Cardiac muscle cell (in vitro differentiated cells and primary cell): ENCODE measurements around a stretch of chr7.

GRCh38 chr7:39012782-39013297, 35.1 kb downstream of the POU6F2 start:
- RAMPAGE, long total RNA: no peak
- RRBS: no CpG with 5 or more reads among the region's 17 CpGs

DNA sequence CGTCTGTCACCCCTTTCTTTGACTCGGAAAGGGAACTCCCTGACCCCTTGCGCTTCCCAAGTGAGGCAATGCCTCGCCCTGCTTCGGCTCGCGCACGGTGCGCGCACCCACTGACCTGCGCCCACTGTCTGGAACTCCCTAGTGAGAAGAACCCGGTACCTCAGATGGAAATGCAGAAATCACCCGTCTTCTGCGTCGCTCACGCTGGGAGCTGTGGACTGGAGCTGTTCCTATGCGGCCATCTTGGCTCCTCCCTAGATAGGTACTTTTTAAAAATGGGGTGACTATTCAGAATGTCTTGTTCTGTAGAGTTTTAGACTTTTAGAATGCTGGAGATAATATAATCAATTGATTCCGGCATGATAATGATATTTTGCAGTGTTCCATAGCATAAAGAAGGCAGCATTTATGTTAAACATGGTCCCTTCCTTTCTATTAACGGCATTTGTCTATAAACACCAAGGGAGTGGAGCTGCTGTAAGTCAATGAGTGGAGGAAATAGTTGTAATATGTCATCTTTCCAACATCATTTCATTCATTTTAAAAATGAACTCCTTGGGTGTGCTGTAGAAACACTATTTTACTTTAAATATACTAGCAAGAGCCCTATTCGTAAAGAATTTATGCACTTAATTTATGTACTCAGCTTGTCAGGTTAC, 35.7 kb downstream of the POU6F2 start:
- RAMPAGE, long total RNA: no peak
- RRBS: no CpG with 5 or more reads among the region's 20 CpGs

GRCh38 chr7:39014657-39015023, 36.9 kb downstream of the POU6F2 start:
- RAMPAGE, long total RNA: no peak
- RRBS: no CpG with 5 or more reads among the region's 4 CpGs

DNA sequence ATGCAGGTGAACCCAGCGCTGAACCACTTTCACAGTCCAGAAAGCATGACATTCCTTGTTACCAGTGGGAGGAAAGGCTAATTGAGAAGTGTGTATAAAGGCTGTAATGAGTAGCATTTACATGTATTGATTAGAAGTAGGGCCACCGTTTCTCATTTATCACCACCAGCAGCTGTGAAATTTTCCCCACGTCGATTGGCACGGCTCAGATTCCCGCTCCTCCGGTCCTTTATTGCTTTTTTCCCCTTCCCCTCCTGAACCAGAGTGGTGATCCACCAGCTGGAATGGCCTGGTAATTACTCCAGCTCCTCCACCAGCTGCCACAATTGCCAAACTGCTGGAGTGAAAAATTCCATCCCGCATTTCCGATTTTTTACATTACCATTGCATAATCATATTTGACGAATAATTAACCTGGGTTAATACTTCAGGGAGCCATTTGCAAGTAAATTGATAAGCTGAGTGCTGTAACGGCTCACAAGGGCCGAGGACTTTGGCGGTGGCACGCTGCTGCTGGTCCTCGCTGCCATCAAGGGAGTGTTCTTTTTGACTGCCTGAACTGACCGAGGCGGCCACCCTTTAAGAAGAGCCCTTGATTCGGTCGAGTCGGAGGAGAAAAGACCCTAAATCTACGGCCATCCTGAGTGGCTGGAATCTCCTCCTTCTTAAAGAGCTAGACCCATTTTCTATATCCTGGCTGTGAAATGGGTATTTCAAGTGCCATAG, 153.4 kb downstream of the POU6F2 start:
- RAMPAGE, long total RNA: no peak
- RRBS: no CpG with 5 or more reads among the region's 21 CpGs

GRCh38 chr7:39458315-39458743, 107.9 kb upstream of the YAE1 start:
- RAMPAGE, long total RNA: no peak
- RRBS: no CpG with 5 or more reads among the region's 11 CpGs

GRCh38 chr7:39690146-39690657, 66.8 kb downstream of the RALA start:
- RAMPAGE, long total RNA: no peak
- RRBS: no CpG with 5 or more reads among the region's 5 CpGs

- RAMPAGE, long total RNA: no peak
- RRBS: no CpG with 5 or more reads among the region's 7 CpGs
Observed at GRCh38 chr7:39758153-39758730, 134.9 kb downstream of the RALA start.

DNA sequence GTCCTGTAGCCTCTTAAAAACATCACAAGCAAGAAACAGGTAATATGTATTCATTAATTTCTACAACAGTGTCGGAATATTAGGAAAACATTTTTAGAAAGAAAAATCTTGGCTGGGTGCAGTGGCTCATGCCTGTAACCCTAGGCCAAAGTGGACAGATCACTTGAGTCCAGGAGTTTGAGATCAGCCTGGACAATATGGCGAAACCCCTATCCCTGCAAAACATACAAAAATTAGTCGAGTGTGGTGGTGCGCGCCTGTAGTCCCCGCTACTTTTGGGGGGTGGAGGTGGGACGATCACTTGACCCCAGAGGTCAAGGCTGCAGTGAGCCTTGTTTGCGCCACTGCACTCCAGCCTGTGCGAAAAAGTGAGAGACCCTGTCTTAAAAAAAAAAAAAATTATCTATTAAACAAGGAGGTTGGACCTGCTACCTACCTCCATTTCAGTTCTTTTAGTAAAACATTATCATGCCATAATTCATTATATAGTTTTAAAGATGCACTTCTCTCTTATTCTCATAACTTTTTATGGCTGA, 31.0 kb downstream of the CDK13 start:
- RAMPAGE, long total RNA: no peak
- RRBS: no CpG with 5 or more reads among the region's 9 CpGs

GRCh38 chr7:39985551-39986075, 35.6 kb downstream of the CDK13 start:
- RAMPAGE, long total RNA: no peak
- RRBS: no CpG with 5 or more reads among the region's 3 CpGs

DNA sequence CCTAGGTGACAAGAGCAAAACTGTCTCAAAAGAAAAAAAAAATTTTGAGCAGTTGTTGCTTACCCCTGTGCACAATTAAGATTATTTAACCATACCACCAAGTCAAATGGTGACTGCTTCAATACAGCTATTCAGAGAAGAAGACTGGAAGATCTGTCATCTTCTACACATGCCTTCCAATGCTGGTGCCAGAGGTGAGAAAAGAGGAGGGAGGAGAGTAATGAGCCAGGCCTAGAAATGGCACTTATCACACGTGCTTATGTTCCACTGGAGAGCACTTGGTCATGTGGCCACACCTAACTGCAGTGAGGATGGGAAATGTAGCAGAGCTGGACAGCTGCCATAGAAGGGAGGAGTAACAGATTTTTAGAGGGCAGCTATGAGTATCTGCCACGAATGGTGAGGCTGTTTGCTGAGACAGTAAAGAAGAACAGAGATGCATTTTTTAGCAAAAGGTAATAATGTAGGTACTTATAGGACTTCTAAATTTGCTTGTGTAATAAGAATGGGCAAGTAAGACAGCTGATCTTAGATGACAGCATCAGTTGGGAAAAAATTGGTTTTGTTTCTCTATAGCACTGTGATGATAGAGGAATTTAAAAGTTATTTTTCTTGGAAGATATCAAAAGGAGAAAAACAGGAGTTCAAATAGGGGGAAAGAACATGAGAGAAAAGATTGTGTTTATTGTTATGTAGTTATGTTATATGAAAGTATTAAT, 77.0 kb downstream of the MPLKIP start:
- RAMPAGE, long total RNA: no peak
- RRBS: no CpG with 5 or more reads among the region's 2 CpGs

GRCh38 chr7:40093870-40095187, 40.1 kb downstream of the MPLKIP start:
- RAMPAGE, long total RNA: no peak
- RRBS: no CpG with 5 or more reads among the region's 14 CpGs

DNA sequence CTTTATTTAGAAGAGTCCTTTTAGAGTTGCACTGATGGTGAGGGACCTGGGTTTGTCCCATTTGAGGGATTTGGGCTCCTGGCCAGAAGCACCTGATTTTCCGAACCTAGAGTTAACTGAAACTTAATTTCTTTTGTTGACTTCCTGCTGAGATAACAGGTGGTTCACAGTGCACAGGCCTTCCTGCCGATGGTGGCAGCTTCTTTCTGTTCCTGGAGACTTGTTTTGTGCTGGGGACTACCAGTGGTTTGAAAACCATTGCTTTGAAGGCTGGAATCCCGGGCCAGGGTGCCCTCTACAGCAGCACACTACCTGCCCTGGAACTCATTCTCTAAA, 99.3 kb downstream of the SUGCT start:
- RAMPAGE, long total RNA: no peak
- RRBS: no CpG with 5 or more reads among the region's 3 CpGs

DNA sequence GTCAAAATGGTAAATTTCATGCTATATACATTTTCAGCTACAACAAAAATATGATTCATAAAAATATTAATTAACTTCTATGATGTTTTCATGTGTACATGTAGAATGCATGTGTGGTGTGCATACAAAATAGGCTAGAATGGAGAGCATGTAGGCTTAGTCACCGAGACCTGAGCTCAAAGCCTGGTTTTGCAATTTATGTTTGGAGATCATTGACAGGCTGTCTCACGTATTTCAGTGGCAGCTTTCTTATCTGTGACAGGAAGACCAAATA, 625.7 kb downstream of the SUGCT start:
- RAMPAGE, long total RNA: no peak
- RRBS: no CpG with 5 or more reads among the region's 2 CpGs

GRCh38 chr7:41414297-41414678, 288.6 kb downstream of the INHBA start:
- RAMPAGE, long total RNA: no peak
- RRBS: no CpG with 5 or more reads among the region's 2 CpGs

DNA sequence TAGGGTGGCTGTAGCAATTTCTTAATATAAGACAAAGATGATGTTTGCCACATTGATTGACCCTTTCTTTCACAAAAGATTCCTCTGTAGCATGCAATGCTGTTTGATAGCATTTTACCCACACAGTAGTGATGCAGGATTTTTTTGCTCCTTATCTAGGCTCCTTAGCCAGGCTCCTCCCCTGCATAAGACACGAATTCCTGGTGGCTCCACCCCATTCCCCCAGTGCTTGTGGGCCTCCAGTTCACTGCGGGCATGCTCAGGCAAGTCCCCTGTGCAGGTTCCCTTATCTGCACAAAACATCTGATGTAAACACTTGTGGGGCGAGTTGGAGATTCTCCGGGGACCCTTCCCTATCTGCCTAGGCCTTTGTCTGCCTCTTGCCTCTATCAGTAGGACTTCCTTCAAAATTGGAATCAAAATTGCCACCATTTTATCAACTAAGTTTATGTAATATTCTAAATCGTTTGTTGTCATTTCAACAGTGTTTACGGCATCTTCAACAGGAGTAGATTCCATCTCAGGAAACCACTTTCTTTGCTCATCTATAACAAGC, 5.4 kb upstream of the STK17A start:
- RAMPAGE, long total RNA: no peak
- RRBS: no CpG with 5 or more reads among the region's 6 CpGs

DNA sequence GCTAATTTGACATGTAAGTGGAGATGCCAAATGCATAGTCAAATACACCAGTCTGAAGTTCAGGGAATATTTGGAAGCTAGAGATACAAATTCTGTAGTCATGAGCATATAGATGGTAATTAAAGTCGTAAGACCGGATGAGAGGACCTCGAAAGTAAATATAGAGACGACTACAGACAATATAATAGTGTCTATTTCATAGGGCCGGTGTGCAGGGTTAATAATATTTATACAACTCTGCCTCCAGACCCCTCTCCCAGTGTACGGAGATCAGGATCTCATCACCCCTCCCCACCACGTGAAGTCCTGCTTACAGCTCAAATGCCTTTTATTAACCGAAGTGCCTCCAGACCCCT, 598 bp upstream of the STK17A start:
- RAMPAGE, long total RNA: no peak
- RRBS: no CpG with 5 or more reads among the region's 8 CpGs

- RAMPAGE, long total RNA: no peak
- RRBS: no CpG with 5 or more reads among the region's 3 CpGs
Observed at GRCh38 chr7:43637400-43637982, 54.6 kb downstream of the STK17A start.

DNA sequence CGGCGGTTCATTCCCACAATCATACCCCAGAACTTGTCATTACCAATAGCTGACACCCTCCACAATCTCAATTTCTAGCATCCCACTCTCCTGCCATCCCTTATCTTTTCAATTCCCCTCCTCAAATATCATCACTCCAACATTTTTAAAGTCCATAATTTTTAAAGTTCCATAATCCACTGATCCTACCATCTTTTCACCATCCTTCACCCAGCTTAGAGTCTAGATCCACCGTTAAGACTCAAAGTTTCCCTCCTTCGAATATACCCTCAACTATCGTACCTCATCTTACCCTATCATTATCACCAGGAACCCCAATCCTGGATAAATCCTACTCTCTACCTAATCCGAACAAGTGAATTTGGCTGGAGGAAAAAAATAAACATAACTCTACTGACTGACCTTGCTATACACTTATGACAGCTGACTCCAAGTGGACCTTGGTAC, 35.8 kb downstream of the COA1 start:
- RAMPAGE, long total RNA: no peak
- RRBS: no CpG with 5 or more reads among the region's 6 CpGs

GRCh38 chr7:43703512-43704460, 25.5 kb downstream of the COA1 start:
- RAMPAGE, long total RNA: no peak
- RRBS: no CpG with 5 or more reads among the region's 3 CpGs

GRCh38 chr7:43758969-43759367, 488 bp downstream of the BLVRA start:
- RAMPAGE, long total RNA: no peak
- RRBS: no CpG with 5 or more reads among the region's 30 CpGs